Pericardium (tissue), 1 donor: ENCODE measurements around a stretch of chr21.

GRCh38 chr21:38772935-38773809 lies 32.6 kb upstream of the ETS2 start:
- RRBS, result no CpG with 5 or more reads among the region's 12 CpGs

DNA sequence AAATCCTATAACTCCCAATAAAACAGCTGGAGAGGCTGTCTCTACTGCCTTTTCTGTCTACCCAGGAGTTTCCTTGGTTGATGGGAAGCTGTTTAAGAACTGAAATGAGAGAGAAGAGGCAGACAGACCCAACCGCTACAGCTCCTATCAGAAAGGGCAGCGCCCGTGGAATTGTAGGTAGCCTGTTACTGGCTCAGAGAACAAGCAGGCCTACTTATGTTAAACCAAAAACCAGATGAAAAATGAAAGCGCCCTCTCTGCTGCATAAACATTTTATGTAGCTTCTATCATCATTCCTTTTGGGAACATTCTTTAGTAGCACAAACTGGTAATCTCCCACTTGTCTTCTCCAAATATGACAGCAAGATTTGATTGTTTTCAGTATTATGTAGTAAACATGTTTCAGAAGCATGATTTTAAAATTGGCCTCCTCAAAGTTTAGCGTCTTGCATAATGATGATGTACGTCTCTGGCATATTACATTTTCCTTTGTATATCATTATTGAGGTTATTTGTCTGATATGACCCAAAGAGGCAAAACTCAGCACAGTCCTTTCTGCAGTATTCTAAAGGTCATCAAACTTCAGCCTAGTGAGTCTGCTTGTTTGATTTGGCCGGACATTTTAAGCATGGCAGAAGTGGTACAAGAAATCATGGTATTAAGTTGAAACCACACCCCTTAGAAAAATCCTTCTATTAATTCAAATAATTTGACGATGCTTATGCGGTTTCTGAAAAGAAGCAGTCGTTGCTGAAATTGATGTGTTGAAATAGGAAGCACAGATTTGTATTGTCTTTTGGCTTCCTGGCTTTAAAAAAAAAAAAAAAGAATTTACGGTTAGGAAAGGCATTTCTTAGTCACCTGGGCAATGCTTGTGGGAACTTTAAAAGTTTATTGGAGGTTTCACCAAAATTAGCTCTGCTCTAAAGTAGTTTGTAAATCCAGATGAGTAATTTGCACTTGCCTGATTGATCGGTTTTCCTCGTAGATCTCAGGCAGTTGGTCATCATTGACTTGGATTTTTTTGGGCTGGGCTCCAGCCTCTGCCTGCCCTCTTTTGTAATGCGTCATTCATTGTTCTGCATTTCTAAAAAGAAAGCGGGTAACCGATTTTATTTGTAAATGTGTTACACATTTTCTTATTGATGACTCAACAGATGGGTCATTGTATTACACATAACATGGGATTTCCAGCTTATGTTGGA lies 5.0 kb downstream of the ETS2 start:
- RRBS, result no CpG with 5 or more reads among the region's 16 CpGs

- RRBS, result no CpG with 5 or more reads among the region's 6 CpGs
These were observed 7.4 kb downstream of the ETS2 start for GRCh38 chr21:38812940-38813684.

DNA sequence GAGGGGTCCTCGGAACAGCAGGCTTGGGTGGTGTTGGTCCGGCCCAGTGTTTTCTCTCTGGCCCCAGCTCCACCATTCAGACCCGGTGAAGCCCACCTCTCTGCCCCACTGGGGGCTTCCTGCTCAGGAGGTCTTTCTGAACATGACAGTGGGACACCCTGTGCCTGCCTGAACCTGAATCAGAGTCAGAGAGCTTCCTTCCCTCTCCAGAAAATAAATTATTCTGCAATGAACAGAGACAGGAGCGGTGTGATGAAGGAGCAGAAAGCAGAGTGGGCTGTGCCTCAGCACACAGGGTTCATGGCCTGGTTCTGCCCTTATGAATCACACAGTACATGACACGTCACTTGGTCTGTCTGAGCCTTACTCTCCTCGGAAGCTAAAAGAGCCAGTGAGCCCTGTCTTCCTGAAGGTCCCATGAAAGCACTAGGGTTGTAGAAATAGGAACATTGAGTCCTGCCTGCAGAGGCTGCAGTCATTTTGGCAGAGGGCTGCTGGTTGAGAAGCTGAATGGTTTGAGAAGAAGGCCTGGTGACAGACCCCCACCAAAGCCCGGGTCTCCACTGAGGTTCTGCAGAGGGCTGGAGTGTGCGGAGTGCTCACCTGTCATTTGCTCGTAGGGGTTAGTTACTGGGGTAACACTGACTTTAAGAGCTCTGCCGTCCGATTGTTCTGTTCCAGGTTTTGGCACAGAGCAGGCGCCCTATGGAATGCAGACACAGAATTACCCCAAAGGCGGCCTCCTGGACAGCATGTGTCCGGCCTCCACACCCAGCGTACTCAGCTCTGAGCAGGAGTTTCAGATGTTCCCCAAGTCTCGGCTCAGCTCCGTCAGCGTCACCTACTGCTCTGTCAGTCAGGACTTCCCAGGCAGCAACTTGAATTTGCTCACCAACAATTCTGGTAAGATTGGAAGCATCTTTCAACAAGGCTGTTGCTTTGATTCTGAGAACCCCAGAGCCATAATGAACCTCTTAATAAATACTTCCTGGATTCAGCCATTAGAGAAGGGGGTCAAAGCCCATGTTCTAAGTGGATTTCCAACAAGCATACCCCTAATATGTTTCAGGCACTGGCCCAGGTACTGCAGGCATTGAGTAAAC lies 12.4 kb downstream of the ETS2 start:
- RRBS, result no CpG with 5 or more reads among the region's 18 CpGs

- RRBS, result no CpG with 5 or more reads among the region's 9 CpGs
These were observed 103.4 kb downstream of the ETS2 start for GRCh38 chr21:38909065-38909580.

- RRBS, result no CpG with 5 or more reads among the region's 5 CpGs
These were observed 109.9 kb downstream of the ETS2 start for GRCh38 chr21:38915548-38916111.

GRCh38 chr21:38988306-38989424 lies 182.9 kb downstream of the ETS2 start:
- RRBS, result no CpG with 5 or more reads among the region's 32 CpGs

- RRBS, result no CpG with 5 or more reads among the region's 16 CpGs
These were observed 184.8 kb downstream of the ETS2 start for GRCh38 chr21:38990368-38991135.

GRCh38 chr21:39190336-39191447 lies 7.4 kb upstream of the PSMG1 start:
- RRBS, result no CpG with 5 or more reads among the region's 4 CpGs

GRCh38 chr21:39208904-39209293 lies 25.6 kb upstream of the PSMG1 start:
- RRBS, result no CpG with 5 or more reads among the region's 1 CpG

- RRBS, result no CpG with 5 or more reads among the region's 2 CpGs
These were observed 26.1 kb upstream of the PSMG1 start for GRCh38 chr21:39209294-39209799.

- RRBS, result no CpG with 5 or more reads among the region's 3 CpGs
These were observed 36.9 kb upstream of the PSMG1 start for GRCh38 chr21:39220079-39220663.

DNA sequence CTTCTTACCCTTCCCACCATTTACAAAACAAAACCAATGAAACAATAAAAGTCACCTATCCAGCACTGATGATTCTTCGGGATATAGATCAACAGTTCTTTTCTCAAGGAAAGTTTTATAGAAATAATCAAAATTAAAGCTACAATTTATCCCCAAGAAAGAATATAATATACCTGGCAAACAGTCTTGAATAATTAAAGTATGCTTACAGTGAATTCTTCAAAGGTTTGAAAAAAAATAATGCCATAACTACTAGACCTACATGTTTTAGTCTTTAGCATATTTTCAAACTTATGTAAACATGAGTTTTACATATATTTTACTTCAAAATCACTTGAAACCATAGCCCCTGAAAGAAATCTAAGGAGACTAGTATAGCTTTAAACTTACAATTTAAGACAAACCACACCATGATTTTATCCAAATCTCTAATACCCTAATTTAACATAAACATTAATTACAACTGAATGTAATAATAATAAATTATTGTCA lies 42.3 kb upstream of the PSMG1 start:
- RRBS, result no CpG with 5 or more reads among the region's 1 CpG

DNA sequence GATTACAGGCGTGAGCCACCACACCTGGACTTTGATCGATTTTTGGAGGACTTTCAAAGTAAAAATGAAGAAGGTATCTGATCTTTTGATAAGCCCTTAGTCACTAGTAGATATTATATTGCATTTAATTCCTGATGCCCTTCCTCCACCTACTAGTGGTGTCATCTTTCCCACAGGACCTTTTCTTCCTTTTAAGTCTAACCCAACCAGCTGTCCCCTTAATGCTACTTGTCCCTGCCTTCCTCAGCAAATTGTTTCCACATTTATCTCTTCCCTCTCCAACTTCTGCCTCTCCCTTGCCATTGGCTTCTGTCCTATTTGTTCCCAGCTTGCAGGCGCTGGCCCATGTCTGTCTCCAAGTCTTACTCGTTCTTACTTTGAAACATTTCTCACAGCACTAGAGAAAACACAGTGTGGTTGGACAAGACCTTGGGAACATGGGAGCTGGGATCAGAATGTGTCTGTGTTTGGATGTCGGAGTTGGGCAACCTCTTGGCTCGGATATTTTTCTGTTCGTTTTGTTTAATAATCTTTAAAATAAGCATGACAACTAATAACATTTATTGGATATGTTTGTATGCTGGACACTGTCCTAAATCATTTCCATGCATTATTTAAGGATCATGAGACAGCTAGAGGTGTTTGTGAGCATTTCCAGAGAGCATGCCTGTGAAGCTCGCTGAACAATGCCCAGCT lies 5.7 kb upstream of the BRWD1 start:
- RRBS, result no CpG with 5 or more reads among the region's 8 CpGs

DNA sequence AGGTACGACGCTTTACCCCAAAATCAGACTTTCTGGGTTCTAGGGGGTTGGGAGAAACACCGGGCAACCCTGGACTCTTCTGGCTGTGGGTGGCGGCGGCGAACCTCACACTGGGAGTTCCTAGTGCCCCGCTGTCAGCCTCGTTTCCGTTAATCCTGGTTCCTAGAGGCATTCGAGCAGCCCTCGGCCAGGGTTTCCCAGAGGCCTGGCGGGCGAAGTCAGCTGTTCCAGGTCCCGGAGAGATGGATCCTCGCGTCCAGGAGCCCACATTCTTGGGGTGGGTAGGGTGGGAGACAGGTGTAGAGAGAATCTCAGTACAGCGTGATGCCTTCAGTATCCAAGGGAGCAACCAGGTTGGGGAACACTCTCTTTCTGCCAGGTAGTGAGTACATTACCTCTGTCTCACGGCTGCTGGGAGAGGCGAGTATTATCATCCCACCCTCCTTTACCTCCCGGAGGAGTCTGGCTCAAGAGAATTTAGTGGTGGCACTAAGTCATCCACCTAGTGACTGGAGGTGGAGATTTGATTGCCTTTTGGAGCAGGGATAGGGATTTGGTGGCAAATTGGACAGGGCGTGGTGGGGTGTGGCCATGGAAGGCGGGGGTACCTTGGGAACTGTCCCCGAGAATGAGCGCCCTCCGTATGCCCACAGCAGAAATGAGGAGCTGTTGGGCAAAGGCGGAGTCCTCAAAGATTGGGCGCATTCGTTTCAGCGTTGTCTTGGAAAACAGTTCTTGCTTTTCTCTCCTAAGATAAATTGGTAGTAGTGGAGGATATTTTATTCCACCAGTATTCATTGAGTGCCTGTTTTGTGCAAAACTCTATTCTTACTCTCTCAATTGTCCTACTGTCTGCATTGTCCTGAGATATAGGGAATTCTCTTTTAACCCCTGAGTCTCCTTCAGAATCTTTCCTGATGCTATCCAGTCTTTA lies 786 bp downstream of the GET1 start:
- RRBS, result no CpG with 5 or more reads among the region's 29 CpGs

DNA sequence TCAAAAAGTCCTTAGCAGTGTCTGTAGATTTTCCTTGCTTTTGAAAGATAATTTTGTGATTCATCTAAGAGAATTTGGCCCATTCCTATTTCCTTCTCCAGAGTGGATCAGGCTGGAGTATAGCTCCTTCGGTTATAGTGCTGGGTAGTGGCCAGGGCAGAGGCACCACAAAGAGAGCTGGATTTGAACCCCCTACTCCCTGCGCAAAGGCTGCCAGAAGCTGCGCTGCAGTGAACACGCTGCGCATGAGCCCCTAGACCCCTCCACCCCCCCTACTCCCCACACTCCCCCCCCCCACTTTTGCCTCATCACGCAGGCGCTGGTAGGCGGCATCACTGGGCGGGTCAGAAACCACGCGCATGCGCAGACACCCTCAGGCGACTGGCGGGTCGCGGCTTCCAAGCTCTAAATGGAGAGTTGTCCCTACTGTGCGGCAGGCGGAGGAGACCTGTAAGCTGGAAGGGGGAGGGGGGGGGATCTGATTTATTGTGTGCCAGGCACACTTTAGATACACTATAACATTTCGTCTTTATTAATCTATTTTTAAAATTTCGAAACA lies 7.4 kb downstream of the GET1 start:
- RRBS, result no CpG with 5 or more reads among the region's 20 CpGs

DNA sequence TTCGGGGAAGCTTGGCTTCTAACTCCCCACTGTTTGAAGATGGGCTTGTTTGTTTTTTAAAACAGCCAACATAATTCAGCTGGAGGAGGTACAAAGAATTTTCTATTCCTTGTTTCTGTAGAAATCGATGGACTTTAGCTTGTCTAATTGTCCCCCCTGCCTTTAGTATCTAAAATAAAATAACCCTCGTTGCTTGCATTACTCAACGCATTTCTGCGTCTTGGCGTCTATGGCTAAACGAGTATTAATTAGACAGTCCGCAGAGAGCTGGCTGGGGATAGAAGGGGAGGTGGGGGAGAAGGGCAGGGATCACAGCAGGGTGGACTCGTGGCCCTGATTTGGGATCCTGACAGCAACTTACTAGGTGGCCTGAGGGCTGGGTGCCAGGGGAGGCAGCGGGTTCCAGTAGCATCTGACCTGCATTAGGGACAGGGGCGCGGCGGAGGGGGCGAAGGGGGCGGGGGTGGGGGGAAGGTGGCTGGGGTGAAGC lies 1.2 kb upstream of the BACE2 start:
- RRBS, result no CpG with 5 or more reads among the region's 15 CpGs

DNA sequence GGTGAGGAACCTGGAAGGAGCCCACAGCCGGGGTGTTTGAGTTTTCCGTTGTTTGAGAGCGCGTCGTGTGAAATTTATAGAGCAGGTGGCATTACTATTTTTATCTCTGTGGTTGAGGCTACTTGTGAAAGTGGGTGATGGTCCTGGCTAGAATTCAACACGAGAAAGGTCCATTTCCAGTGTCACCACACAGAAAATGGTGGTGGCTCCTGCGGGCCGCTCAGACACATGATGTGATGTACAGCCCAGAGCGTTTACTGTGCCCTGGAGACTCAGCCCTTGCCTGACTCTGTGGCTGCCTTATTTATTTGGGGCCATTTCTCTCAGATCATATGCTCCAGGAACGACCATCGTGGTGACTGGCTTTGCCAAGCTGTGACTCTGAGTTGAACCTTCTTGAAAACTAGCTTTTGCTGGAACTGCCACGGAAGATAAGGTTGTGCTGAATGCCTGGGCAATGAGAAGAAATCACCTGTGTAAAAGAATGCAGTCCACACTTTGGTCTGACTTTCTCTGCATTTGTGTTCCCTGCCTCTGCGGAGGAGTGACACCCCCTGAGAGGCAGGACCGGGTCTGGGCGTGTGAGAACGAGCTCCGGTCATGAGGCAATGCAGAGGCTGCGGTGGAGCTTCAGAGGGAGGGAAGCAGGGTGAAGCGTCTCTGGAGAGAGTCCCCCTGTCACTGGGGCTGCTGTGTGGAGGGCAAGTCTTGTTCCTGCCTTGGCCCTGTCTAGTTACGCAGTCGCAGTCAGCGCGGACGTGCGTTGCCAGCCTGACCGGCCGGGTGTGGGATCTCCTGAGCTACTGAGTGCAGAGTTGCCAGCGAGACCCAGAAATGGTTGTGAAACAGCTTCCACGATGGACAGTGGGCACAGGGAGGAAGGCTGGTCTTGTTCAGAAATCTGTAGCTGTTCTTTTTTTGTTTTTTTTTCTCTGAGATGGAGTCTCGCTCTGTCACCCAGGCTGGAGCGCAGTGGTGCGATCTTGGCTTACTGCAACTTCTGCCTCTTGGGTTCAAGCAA lies 48.4 kb downstream of the BACE2 start:
- RRBS, result no CpG with 5 or more reads among the region's 32 CpGs

DNA sequence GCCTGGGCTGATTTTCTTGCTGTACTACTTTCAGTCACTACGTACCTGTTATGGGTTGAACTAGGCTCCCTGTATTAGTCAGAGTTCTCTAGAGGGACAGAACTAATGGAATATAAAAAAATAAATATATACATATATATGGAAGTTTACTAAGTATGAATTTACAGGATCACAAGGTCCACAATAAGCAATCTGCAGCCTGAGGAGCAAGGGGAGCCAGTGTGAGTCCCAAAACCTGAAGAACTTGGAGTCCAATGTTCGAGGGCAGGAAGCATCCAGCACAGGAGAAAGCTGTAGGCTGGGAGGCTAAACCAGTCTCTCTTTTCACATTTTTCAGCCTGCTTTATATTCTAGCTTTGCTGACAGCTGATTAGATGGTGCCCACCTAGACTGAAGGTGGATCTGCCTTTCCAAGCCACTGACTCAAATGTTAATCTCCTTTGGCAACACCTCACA lies 2.7 kb downstream of the MX2 start:
- RRBS, result no CpG with 5 or more reads among the region's 2 CpGs

- RRBS, result no CpG with 5 or more reads among the region's 10 CpGs
These were observed 5.0 kb upstream of the MX1 start for GRCh38 chr21:41420997-41421460.